Transverse colon (tissue), 4 donors: Measurements from ENCODE around the genes TRIM8, NT5C2 and CALHM2.

GRCh38 chr10:102119313-102120040 lies 691 bp downstream of the LDB1 start:
- PRO-cap, result unidirectional peak, minus-strand start at chr10:102119455; bidirectional peak, plus-strand start at chr10:102119889, minus-strand start at chr10:102119649
- RAMPAGE, long total RNA, 4 experiments, result start-site peak on the minus strand in 1 of 4 experiments, at chr10:102119574-102120128 at its widest, 8 reads per replicate

DNA sequence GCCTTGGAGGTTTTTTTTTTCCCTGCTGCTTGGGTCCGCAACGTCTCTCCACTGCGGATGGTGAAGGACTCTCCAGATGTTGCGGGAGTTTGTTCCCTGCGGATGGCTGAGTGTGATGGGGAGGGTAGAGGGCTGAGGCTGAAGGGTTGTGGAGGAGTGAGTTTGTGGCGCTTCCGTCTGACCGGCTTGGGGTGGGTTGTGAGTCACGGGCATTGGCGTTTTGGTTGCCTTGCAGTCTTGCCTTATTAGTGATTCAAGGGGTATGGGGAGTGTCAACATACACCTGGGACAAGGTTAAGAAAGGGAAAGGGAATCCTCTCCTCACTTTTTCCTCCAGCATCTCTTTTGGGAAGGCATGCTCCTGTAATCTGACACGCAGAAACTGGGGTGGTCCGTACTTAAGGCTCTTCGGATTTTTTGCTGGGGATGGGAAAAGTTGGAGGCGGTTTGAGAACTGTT lies 1.1 kb downstream of the PPRC1 start:
- PRO-cap, result no peak
- RAMPAGE, long total RNA, 4 experiments, result no peak in any of the 4 experiments

GRCh38 chr10:102262825-102263559 lies 17.7 kb downstream of the GBF1 start:
- PRO-cap, result no peak
- RAMPAGE, long total RNA, 4 experiments, result start-site peak on the plus strand in 1 of 4 experiments, at chr10:102262816-102262939 at its widest, 9 reads per replicate

GRCh38 chr10:102376425-102377310 lies 18.8 kb upstream of the NFKB2 start:
- PRO-cap, result no peak
- RAMPAGE, long total RNA, 4 experiments, result no peak in any of the 4 experiments

DNA sequence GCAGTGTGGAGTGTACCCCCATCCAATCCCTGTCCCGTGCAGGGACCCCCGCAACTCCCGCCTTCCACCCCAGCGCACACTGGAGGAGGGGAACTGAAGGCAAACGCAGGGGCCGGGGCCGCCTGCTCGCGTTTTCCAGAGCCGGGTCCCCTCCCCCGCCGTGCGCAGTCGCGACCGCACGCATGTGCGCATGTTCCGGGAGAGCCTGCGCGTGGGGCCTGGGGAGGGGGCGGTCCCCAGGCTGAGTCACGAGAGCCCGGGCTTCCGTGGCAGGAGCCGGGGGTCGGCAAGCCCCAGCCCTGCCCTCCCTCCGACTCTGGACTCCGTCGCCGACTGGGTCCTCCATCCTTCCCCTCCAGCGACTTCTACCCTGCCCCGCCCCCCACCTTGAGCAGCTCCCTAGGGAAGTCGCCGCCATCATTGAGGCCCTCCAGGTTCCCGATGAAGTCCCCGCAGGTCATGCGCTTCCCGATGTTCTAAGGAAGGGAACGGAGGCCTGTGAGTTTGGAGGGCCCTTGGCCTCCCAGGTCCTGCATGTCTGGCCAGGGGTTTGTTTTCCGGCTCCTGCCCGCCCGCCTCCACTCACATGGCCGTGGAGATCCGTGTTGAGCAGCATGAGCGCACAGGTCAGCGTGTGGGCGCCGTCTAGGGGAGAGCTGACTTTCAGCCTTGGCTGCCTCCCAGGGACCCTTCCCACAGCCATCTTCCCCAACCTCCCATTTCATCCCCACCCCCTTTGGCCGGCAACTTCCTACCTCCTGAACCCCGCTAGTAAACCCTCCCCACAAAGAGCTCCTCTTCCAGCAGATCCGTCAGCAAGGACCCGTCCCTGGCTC lies 7.9 kb downstream of the PSD start:
- PRO-cap, result bidirectional peak, plus-strand start at position 267 of the sequence, minus-strand start at position 157 of the sequence
- RAMPAGE, long total RNA, 4 experiments, result no peak in any of the 4 experiments

DNA sequence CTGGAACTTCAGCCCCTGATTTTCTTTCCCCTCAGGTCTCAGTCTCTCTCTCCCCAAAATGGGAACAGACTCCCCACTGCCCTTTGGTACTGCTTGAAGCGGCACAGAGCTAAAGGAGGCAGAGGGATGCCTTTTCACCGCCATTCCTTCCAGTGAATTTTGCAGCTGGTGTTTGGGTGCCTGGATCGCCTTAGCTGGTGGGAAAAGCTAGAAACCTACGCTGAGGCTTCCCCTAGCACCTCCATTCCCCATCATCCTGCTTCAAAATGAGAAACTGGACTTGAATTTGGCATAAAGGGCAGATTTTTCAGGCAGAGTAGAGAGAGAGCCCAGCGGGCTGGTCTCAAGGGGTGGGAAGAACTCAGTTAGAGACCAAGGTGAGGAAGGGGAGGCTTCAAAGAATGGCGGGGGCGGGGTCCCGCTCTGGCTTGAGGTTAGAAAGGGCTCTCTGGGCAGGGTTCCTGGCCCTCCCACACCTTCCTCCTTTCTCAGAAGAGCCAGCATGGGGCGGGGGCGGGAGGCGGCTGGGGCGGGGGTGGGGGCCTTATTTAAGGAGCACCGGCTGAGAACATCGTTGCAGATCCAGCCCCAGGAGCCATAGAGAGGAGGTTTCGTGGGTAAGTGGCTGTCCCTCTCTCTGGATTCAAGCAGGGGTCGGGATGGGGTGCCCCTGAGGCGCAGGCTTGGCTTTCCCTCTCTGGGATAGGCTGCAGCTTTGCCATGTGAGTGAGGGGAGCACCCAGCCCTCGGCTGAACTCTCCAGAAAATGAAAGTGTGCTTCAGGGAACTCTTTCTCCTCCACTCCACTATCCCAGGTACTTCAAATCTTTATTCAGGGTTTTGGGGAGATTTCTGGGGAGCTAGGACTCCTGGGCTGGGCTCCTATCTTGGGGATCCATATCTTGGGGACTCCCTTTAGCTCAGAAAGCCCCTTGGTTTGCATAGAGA lies 3.1 kb upstream of the CUEDC2 start:
- PRO-cap, result bidirectional peak, plus-strand start at position 762 of the sequence, minus-strand start at position 645 of the sequence
- RAMPAGE, long total RNA, 4 experiments, result no peak in any of the 4 experiments

- PRO-cap, result no peak
- RAMPAGE, long total RNA, 4 experiments, result no peak in any of the 4 experiments
Measured at GRCh38 chr10:102475299-102476055, 14.3 kb downstream of the MFSD13A start.

DNA sequence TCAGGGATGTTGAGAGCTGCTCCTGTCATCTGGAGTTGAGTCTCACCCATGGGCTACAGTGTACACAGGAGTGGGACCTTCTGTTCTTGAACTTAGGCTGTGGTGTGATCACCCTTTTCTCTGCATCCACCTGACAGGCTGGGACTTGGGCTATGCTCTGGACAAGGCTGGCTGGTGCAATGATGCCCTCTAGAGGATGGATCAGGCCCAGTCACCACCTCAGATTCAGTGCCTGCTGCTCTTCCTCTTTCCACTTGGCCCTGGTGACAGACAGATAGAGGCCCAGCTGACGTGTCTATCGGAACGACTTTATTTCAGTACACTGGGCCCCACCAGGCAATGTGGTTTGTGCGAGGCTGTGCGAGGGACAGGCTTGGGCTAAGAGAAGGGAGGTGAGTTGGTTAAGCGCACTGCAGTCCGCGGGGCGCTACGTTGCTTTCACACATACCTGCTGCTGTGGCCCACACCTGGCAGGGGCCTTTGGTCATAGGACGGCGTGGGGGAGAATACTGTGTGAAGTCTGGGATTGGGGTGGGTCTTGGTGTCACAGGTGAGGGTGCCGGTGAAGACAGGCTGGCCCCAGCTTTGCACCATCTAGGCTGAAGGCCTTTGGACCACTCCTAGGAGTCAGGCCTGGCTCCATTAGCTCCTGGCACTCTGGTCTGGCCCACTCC lies 17.9 kb downstream of the MFSD13A start:
- PRO-cap, result no peak
- RAMPAGE, long total RNA, 4 experiments, result no peak in any of the 4 experiments

GRCh38 chr10:102580101-102580507 lies 64.2 kb upstream of the TRIM8 start:
- PRO-cap, result no peak
- RAMPAGE, long total RNA, 4 experiments, result no peak in any of the 4 experiments

DNA sequence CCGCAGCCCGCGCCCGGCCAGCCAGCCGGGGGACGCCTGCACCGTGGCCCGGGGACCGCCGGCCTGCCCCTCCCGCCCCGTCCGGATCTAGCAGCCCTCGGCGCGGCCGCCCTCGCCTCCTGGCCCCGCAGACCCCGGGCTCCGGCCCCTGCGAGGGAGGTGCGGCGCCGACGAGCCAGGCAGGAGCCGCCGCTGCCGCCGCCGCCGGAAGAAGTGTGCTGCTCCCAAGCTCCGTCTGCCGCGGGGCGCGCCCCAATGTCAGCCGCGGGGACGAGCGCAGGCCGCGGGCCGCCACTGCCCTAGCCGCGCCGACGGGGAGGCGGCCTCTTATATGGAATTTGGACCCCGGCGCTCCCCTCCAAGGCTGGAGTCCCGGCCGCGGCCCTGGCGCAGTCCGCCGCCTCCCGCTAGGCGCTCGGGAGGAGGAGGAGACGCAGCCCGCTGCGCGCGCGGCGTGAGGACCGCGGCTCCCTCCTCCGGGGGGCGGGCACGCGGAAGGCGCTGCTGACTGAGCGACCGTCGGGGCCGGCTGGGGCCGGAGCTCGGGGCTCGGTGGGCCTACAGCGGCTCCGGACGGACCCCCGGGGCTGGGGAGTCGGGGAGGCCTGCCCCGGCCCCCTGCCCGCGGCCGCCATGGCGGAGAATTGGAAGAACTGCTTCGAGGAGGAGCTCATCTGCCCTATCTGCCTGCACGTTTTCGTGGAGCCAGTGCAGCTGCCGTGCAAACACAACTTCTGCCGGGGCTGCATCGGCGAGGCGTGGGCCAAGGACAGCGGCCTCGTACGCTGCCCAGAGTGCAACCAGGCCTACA lies at the start of gene TRIM8:
TRIM8 (plus strand) TSS at position 495 of the 811 bp plus-strand sequence.
- PRO-cap, result bidirectional peak, plus-strand start outside the sequence, minus-strand start at position 215 of the sequence; bidirectional peak, plus-strand start at position 410 of the sequence, minus-strand start at position 433 of the sequence
- RAMPAGE, long total RNA, 4 experiments, result no peak in any of the 4 experiments

- PRO-cap, result bidirectional peak, plus-strand start at chr10:102658369, minus-strand start at chr10:102658181; bidirectional peak, plus-strand start at chr10:102658584, minus-strand start at chr10:102658480
- RAMPAGE, long total RNA, 4 experiments, result no peak in any of the 4 experiments
Measured at GRCh38 chr10:102657869-102658962, 13.9 kb downstream of the TRIM8 start.

DNA sequence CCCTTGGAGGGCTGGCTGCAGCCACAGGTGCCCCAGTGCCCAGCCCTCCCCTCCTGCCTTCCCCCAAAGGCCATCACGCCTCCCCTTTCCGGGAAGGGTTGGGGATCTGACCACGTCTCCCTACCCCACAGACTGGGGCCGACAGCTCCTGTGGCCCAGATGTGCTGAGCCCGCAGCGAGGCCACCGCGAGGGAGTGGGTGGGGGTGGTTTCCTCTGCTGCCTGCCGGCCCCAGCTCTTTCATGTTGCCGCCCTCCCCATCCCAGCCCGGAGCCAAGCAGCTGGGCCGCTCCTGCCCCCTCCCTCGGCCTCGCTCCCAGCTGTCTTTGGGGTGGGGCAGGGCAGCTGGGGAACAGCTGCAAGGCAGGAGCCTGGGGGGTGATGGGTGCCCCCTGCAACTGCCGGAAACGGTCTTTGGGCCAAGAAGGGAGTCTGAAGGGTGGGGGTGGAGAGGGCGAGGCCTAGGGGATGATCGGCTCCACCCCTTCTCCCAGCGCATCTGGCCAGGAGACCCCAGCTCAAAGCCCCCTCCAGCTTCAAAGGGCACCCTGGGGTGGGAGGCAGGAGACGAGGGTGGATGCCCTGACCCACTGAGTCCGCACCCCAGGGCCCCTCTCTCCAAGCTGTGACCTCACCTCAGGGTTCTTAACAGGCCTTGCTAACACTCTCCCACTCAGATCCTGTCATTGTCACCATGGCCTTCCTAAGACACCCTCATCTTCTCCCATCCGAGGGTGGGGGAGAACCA lies 17.0 kb downstream of the TRIM8 start:
- PRO-cap, result bidirectional peak, plus-strand start at position 130 of the sequence, minus-strand start at position 134 of the sequence
- RAMPAGE, long total RNA, 4 experiments, result no peak in any of the 4 experiments

DNA sequence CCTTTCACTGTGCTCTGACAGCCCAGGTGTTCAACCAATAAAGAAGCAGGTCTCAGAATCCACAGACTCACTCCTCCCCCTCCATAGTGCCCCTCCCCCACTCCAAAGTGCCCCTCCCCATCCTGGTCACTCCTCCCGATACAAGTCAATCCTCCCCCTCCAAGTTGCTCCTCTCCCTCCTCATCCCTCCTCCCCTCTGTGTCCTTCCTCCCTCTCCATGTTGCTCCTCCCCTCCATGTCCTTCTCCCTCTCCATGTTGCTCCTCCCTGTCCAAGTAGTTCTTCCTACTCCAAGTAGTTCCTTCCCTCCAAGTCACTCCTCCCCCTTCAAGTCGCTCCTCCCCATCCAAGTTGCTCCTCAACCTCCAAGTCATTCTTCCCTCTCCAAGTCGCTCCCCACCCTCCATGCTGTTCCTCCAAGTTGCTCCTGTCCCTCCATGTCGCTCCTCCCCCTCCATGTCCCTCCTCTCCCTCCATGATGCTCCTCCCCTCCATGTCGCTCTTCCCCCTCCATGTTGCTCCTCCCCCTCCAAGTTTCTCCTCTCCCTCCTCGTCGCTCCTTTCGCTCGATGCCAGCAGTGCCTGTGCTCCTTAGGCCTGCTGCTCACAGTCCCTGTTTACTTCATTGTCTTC lies 8.7 kb upstream of the WBP1L start:
- PRO-cap, result no peak
- RAMPAGE, long total RNA, 4 experiments, result no peak in any of the 4 experiments

GRCh38 chr10:102777672-102778157 lies 34.0 kb downstream of the WBP1L start:
- PRO-cap, result no peak
- RAMPAGE, long total RNA, 4 experiments, result start-site peak on the plus strand in 1 of 4 experiments, at chr10:102777841-102778012 at its widest, 12 reads per replicate

GRCh38 chr10:103111006-103111690 lies 81.9 kb downstream of the NT5C2 start:
- PRO-cap, result no peak
- RAMPAGE, long total RNA, 4 experiments, result no peak in any of the 4 experiments

- PRO-cap, result bidirectional peak, plus-strand start at chr10:103192869, minus-strand start at chr10:103192836; bidirectional peak, plus-strand start at chr10:103193402, minus-strand start at chr10:103193272
- RAMPAGE, long total RNA, 4 experiments, result start-site peak on the minus strand in 2 of 4 experiments, at chr10:103192786-103193321 at its widest, 7 to 167 reads per replicate
Measured at GRCh38 chr10:103192777-103193527, at the start of gene NT5C2. Gene NT5C2 (minus strand): TSS chr10:103193272.

DNA sequence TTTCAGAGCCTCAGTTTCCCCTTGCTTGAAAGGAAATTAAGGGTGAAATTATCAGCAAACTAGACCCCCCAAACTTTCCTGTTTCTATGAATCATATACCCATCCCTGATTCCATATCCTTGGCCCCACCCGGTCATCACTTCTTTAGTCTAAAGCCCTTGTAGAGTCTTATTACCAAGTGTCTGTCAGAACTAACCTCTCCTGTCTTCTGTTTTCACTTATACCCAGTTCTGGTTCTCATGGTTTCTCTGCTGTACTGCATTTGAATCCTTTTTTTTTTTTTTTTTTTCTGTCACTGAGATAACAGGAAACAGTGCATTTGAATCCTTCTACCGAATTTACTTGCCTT lies 490 bp downstream of the PDCD11 start:
- PRO-cap, result no peak
- RAMPAGE, long total RNA, 4 experiments, result no peak in any of the 4 experiments

DNA sequence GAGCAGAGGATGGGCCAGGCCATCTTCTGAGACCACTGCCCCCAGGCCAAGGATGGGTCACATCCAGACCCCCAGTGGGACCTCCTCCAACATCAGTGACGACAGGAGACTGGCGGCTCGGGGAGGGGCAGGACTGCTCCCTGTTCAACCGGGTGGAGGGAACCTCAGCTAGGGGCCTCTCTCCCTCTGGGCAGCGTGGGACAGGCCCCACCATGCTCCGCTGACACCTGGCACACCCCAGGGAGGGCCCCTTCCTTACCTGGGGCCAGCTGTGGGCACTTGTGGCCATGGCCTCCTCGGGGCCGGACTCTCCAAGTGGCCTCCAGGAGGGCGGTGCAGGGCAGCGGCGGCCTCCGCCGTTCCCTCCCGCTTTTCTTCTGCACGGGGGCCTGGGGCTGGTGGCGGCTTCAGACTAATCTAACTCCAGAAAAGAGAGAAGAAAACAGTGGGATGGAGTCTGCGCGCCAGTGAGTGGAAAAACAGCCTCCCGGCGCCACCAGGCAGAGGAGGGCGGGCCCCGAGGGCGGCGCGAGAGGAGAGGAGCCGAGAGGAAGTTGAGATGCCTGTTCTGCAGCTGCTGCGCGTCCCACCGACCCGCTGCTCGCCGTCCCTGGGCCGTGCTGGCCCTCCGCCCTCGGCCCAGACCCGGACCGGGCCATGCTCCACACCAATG lies at the start of gene CALHM2:
CALHM2 (minus strand) TSS at position 474 of the 673 bp plus-strand sequence.
- PRO-cap, result bidirectional peak, plus-strand start at position 573 of the sequence, minus-strand start at position 469 of the sequence
- RAMPAGE, long total RNA, 4 experiments, result start-site peak on the minus strand in 3 of 4 experiments, centred at positions 431 to 474 of the sequence, 9 to 122 reads per replicate

DNA sequence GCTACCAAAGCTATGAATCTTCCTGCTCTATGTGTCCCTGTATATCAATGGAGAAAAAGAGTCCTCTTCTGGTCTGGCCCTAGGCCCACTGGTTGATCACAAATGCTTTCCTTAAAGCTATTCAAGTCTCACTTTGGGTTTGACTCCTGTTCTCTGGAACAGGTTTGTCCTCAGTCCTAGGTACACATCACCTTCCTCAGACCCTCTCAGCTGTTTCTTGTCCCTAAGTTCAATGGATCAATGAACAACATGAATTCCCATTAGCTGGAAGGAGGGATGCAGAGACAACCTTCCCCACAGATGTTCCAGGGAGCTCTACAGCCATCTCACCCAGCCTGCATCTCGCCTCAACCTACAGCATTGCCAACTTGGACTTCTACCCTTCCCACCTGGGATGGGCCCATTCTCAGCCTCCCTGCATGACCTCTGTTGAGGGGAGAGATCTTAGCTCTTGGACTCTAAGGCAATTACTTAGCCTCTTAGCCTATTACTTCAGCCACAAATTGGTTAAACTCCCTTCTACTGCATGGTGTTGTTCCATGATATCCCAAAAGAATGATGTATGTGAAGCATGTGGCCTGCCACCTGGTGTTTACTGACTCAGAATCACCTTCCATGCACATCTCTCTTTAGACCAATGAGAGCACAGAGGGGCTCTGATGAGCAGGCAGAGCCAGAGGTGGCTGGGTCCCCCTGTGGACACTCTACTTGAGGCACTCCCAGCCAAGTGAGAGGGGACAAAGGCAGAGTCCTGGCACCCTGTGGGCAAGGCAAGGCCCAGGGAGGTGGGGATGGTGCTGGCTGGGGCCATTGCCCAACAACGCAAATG lies 164.2 kb downstream of the NEURL1 start:
- PRO-cap, result no peak
- RAMPAGE, long total RNA, 4 experiments, result start-site peak on the minus strand in 1 of 4 experiments, centred at position 292 of the sequence, 12 reads per replicate

- PRO-cap, result bidirectional peak, plus-strand start at chr10:103661858, minus-strand start at chr10:103661730
- RAMPAGE, long total RNA, 4 experiments, result start-site peak on the minus strand in 2 of 4 experiments, at chr10:103661675-103661749 at its widest, 11 to 22 reads per replicate
Measured at GRCh38 chr10:103661290-103662130, 168.0 kb downstream of the NEURL1 start.